RPMI7951 (cell line): ENCODE data around the gene AKR1C2.

- RAMPAGE, long total RNA: no peak
Observed at GRCh38 chr10:5003416-5004089, at the start of gene AKR1C2. Gene AKR1C2 (minus strand): TSS chr10:5003857.

GRCh38 chr10:5078683-5079177 lies 15.5 kb upstream of the AKR1C3 start:
- RAMPAGE, long total RNA: no peak

- RAMPAGE, long total RNA: no peak
Observed at GRCh38 chr10:5183722-5184359, 1.1 kb downstream of the AKR1C8 start.

DNA sequence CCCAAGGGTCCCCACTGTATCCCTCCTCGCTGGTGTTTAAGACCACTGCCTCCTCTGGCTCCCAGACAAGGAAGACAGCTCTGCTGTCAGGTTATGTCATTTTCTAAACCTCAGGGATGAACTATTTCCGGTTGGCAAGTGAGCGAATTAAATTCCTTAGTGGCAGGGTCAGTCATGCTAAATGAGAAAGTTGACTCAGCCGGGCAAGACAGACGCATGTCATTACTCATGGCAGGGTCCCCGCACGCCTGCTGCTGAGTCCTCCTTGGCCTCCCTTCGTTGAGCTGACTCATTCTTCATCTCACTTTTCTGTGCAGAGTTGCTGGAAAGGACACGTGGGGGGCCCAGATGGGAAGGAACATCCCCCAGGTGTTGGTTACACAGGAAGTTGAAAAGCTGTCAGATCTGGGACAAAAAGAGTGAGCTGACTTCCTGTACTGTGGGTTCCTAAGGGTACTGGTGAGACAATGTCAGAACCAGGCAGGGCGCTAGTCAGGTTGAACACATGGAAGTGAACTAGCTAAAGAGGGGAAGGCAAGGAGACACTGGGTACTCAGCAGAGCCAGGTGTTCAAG lies 47.1 kb upstream of the UCN3 start:
- RAMPAGE, long total RNA: no peak

GRCh38 chr10:5451293-5451965 lies 39.1 kb downstream of the NET1 start:
- RAMPAGE, long total RNA: no peak

DNA sequence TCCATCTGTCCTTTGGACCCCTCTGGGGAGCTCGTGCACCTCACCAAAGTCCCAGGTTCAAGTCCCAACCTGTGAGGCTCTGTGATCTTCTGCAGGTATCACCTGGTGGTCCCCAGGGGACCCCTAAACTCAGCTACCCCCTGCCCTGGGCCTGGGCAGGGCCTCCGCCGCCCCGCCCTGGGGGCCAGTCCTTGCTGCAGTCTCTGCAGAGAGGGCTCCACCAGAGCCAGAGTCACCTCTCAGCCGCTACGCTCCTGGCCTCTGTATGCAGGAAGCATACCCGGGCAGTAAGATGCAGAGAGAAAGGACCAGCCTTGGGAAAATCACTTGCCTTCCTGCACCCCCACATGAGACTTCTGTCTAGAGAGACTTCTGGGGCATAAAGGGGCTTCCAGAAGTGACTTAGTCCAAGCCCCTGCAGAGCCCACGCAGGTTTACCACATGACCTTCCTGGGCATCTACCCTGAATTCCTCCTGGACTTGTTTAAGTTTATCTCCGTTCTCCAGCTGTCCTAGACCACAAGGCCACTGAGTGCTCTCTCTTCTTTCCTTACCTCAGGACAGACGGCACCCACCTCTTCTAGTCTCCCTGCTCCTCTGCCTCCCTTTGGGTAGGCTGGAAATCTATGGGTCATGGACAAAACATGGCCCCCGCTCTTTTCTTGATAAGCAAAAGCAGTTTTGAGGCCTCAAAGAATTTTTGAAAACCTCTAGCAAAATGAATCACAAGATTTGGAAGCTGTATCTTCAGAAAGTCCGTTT lies 21.2 kb downstream of the CALML5 start:
- RAMPAGE, long total RNA: no peak

DNA sequence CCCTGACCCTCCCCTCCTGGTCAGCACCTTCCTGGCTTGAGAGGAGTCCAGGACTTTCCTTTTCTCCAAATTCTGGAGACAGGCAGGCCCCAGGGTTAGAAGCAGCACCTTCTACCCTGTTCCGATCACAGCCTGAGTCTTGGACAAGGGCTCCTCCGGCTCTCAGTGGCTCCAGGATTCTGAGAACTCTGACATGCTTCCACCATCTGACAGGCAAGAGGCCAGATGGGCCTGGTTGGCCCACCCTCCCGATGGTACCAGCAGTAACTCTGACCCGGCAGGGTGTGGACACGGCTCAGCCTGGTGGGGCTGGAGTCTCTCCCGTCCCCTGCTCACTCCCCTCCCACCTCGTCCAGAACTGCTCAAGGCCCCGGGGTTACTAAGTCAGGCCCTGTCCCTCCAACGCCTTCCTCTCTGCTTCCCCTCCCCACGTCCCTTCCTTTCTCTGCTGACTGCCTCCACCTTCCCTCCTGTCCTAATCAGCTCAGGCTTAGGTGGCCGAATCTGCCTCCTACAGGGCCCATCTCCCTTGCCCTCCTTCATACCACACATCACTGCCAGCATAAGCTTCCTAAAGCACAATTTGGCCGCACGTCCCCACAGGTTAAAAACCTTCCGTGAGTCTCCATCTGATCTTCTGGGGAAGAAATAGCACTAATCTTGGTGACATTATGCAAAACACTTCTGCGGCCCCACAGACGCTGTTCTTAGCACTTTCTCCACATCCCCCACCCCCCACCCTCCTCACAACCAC lies 12.5 kb downstream of the CALML5 start:
- RAMPAGE, long total RNA: no peak

DNA sequence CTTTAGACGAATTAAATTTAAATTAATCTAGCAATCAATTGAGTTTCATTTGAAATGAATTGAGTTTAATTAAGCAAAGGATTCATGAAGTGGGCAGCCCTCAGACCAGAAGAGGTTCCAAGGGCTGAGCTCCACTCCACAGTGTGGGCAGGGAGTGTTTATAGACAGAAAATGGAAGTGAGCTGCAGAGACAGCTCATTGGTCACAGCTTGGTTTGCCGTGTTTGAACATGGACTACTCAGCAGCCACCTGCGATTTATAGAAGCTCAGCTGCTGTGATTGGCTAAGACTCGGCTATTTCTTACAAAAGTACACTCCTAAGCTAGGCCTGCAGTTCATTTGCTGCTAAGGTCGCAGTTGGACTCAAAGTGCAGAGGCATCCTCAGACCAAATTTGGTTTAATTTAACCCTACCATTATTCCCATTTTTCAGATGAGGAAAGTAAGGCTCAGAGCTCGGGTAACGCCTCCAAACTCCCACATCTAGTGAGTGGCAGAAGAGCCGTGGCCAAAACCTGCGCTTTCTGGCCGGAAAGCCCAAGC lies 24.9 kb downstream of the CALML3 start:
- RAMPAGE, long total RNA: no peak

- RAMPAGE, long total RNA: no peak
Observed at GRCh38 chr10:5564535-5565282, 39.9 kb downstream of the CALML3 start.

DNA sequence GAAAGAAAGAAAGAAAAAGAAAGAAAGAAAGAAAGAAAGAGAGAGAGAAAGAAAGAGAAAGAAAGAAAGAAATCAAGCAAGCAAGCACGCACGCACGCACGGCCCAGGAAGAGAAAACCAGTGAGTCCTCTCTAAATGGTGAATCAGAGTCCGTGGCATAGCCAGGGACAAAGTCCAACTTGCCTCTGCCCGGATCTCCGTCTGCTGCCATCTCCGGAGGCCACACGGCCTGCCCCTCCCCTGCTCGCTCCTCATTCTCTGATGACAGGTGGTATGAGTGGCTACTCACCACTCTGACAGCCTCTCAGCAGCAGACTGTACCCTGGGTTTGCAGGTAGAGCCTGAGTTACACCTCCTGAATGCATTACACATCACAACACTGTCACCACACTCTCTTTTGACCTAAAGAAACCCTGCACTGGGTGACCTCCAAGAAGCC lies 55.7 kb downstream of the ASB13 start:
- RAMPAGE, long total RNA: no peak

DNA sequence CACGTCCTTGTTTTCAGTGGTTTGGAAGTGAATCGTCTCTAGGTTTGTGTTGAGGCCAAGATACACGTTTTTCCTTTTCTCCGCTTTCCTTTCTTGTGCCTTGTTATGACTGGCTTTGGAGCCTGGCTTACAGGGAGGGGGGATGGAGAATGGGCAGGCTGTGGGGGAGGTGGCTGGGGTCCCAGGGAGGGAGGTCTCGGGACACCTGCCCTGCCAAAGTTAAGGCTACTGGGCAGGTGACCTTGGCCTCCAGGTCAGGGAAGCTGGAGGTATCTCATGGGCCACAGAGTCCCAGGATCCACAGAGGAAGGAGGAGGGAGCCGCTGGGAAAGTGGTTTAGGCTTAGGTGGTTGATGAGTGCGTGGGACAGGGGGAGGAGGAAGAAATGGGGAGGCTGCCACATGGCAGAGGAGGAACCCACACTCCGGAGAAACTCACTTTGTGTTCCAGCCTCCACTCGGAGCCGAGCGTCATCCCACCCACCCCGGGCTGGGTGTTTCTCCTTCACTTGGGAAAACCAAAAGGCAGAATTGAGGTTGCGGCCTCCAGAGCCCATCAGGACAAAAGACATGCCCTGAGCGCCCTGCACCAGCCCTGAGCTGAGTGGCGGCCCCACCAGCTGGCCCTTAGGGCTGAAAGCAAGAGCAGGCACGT lies 46.2 kb downstream of the ASB13 start:
- RAMPAGE, long total RNA: no peak

DNA sequence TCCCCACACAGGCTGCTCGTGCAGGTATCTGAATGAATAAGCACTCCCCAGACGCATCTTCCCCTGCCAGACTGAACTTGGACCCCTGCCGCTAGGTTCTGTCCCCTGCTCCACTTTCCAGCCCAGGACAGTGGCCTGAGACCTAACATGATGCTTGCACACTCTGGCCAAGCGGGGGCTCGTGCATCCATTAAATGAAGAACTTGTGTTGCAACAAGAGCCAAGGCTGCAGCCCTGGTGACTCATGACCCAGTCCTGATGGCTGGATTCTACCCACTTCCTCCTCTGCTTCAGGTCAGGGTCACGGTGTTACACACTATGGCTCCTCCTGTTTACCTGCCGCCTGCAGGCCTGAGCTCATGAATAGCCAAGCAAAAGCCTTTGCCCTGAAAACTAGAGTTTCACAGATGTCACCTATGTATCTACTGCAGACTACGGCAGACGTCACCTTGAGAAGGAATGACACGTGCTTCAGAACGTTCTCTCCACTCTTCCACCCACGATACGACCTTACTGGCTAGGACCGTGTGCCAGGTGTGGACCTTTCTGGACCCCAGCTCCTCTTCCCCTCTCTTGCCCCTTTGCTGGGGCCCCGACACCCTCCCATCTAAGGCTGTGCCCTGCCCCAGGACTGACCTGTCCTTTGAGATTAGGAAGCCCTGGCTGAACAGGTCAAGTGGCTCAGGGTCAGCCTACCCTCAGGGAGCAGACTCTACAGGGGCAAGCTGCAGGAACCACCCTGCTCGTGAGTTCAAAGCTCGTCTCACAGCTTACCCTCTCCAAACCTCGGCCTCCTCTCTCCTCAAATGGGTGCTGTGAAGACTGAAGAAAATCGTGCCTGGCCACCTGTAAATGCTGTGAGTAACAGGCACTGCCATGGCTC lies 6.4 kb downstream of the ASB13 start:
- RAMPAGE, long total RNA: no peak

DNA sequence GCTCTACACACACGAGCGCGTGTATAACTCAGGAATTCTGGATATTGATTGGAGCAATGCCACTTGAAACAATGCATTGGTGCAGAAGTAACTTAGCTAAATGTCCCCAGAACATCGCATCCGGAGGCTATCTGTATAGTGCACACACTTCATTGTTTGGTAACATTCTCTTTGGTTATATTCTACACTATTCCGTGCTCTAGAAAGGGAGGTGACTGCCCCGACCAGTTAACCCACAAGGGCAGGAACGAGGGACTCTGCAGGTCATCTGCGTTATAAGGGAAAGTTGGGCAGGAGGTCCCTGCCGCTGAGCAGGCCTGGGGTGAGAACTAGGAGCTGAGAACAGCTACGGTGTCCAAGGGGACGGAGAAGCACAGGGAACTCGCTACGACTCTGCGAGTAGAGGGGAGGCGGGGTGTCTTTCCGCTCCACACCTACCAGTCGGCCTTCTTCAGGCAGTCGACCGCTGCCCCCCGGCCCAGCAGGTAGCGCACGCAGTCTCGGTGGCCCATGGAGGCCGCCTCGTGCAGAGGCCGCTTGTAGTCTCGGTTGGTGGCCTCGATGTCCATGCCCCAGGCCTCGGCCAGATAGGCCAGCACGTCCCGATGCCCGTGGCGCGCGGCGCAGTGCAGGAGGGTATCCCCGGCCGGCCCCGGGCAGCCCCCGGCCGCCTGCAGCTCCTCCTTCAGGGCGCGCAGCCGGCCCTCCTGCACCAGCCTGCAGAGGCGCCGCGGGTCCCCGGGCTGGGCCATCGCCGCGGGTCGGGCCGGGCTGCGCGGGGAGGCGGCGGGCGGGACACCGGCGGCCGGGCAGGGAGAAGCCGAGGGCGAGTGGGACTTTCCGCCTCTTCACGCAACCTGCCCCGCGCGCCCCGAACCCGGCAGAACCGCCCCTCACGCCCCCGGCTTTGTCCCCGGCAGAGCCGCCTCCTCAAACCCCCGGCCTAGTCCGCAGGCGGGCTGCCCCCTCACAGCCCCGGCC lies 800 bp downstream of the ANKRD16 start:
- RAMPAGE, long total RNA: no peak

GRCh38 chr10:6072156-6073137 lies 10.3 kb upstream of the IL2RA start:
- RAMPAGE, long total RNA: no peak

- RAMPAGE, long total RNA: no peak
Observed at GRCh38 chr10:6089597-6090268, 899 bp downstream of the RBM17 start.

GRCh38 chr10:6100124-6100562 lies 11.3 kb downstream of the RBM17 start:
- RAMPAGE, long total RNA: no peak

DNA sequence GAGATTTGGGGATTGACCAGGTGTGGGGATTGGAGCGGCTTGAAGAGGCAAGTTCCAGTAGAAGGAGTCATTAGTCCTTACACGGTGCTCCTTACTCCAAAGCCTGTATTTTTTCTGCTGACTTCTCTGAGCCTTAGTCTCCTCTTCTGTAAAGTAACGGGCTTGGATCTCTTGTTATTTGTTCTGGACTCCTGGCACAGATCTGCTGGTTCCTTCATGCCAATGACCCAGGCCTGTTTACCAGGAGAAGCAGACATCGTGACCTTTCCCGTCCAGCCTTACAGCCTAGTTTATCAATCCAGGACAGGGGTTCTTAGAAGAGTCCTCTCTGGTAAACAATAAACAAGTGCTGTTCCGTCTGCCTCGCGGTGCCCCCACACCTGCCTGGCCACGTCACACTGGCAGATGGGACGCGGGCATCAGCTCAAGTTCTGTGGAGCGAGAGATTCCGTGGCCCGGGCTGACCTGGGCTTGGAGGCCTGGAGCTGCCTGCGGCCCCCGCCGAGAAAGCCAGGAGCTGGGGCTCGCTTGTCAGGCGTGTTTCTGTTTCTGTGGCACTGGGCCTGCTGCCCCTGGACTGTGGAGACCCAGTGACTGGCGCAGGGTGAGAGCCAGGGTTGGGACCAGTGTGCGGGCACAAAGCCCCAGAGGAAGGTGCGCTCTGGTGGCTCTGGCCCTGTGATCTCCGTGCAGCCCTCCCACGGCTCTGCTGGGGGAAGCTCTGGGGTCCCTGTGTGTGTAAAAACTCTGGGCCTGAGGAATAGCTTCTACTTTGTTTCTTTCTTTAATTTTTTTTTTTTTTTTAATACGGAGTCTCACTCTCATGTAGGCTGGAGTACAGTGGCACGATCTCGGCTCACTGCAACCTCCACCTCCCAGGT lies 28.5 kb upstream of the PFKFB3 start:
- RAMPAGE, long total RNA: no peak

GRCh38 chr10:6175156-6176179 lies 27.3 kb upstream of the PFKFB3 start:
- RAMPAGE, long total RNA: no peak

- RAMPAGE, long total RNA: no peak
Observed at GRCh38 chr10:6176625-6177386, 25.9 kb upstream of the PFKFB3 start.

GRCh38 chr10:6381876-6382527 lies 179.3 kb downstream of the PFKFB3 start:
- RAMPAGE, long total RNA: no peak